Measurements from ENCODE around the gene ALDOB.

GRCh38 chr9:101424369-101425301, 10.9 kb downstream of the ALDOB start:
- RRBS = no CpG with 5 or more reads among the region's 6 CpGs

DNA sequence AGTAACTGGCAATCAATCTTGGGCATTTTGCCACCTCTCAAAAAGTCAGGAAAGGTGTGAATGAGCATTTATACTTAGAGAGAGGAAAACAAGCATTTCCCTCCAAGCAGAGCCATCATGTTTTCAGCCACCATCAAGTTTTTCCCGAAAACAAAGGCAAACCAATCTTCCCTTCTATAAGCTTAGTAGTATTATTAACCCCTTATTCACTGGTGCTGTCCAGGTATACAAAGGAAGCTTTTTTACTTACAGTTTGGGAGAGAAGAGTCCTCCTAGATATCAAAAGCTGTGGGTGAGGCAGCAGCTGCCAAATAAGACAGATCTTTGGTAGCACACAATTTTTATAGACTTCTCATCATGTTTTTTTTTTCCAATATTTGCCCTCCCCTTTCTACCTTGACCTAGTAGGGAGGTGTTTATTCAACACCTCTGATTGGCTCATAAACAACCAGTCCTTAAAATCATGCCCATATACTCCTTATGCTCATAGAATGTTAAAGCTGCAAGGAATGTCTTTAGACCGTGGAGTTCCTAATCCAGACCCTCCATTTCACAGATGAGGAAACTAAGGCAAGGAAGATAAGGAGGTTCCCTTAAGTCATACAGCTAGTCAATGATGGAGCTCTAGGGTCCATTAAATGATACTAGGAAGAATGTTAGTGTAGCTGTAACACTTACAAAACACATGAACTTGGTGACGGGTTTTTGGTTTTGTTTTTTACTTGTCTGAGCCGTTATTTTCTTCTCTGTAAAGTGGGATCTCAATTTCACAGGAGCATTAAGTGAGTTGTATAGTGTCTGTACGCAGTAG, at the start of gene ALDOB:
TSS of gene ALDOB (minus strand) at position 316 of the 811 bp plus-strand sequence.
- RRBS = no CpG with 5 or more reads among the region's 5 CpGs

DNA sequence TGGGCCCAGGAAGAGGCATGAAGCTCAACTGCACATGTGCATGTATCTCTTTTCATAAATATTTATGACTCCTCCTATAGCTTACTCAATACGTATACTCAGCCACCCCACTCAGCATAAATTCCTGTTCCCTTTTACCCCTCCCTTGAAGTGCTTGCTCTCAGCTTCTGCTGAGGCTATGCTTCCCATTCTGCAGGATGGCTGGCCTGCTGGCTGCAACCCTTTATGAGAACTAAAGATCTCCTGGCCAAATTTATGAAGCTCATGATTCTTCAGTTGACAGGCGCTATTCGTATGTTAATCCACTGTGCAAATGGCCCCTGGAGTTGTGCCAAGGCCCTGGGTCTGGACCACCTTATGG, 14.7 kb downstream of the PPP3R2 start:
- RRBS = no CpG with 5 or more reads among the region's 3 CpGs

DNA sequence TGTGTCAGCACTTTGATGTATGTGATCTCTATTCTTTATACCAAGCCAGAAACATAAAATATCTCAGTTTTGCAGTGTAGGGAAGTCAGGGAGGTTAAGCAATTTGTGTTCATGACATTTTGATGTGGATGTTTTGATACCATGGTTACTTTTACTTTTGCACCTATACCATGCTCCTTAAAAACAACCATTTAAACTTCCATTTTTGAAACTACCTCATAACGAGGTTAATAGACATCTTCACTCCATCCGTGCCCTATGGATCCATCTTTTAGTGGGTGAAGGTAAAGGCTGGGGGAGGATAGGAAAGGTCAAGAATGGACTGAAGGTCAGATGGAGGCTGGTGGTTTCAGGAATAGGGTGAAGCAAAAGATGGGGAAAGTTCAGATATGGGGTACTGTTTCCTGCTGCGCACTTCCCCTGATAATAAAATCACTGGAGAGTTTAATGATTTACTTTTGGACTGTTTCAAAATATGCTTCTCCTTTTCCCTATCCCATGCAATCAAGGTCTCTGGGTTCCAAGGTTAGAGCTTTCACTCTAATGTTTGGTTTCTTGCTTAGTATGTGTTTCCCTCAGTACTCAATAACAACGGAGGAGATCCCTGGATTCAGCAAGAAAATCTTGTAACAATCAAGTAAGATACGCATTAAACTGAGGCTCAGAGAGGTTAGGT, 10.7 kb upstream of the PPP3R2 start:
- RRBS = no CpG with 5 or more reads among the region's 5 CpGs

- RRBS = no CpG with 5 or more reads among the region's 16 CpGs
Measured at GRCh38 chr9:104816932-104817849, 53.3 kb downstream of the NIPSNAP3B start.

DNA sequence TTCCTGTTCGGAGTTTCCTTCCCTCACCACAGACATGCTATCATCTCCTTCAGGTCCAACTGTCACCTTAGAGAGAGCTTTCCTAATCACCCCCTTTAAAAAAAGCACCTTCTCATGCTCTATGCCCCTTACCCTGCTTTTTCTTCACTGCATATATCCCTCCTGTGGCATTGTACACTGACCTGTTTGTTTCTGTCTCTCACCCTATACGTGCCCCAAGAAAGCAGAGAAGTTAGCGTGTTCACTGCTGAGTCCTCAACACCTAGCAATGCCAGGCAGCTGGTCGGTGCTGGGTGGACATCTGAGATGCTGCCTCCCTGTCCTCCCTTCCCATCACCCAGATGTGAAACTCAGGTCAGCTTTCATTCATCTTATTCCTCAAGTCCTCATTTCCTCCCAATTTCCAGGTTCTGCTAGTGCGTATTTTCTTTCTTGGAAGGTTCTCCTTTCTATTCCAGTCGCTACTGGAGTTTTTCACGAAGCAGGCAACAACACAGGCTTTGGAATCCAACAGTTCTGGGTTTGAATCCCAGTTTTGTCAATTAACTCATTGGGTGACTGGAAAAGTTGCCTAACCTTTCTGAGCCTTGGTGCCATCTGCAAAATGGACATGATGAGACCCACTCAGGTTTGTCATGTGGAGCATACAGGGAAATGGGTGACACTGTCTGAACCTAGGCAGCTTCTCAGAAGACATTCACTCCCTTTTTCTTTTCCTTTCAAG, 79.2 kb downstream of the NIPSNAP3B start:
- RRBS = no CpG with 5 or more reads among the region's 7 CpGs

DNA sequence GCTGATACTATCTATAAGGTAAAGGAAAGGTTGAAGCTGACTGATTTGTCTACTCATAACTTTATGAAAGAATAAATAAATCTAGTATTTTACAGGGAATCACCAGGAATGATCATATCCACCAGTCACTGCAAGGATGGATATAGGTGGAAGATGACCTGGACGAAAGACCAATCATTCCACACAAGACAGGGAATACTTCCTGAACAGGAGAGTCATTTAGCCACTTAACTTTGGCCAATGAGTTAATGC, 60.4 kb downstream of the ABCA1 start:
- RRBS = no CpG with 5 or more reads among the region's 1 CpG

GRCh38 chr9:104889262-104890017, 38.5 kb downstream of the ABCA1 start:
- RRBS = no CpG with 5 or more reads among the region's 4 CpGs

- RRBS = no CpG with 5 or more reads among the region's 4 CpGs
Measured at GRCh38 chr9:104905848-104906367, 22.0 kb downstream of the ABCA1 start.

GRCh38 chr9:104906368-104907235, 21.4 kb downstream of the ABCA1 start:
- RRBS = no CpG with 5 or more reads among the region's 5 CpGs

GRCh38 chr9:104926323-104926457, 1.8 kb downstream of the ABCA1 start:
- RRBS = no CpG with 5 or more reads among the region's 4 CpGs

- RRBS = no CpG with 5 or more reads among the region's 14 CpGs
Measured at GRCh38 chr9:105257129-105258203, 13.0 kb downstream of the SLC44A1 start.

GRCh38 chr9:105383092-105383485, 64.7 kb upstream of the FSD1L start:
- RRBS = no CpG with 5 or more reads among the region's 3 CpGs

- RRBS = no CpG with 5 or more reads among the region's 13 CpGs
Measured at GRCh38 chr9:105581425-105581837, 23.5 kb downstream of the FKTN start.

- RRBS = no CpG with 5 or more reads among the region's 12 CpGs
Measured at GRCh38 chr9:105713219-105713873, 19.0 kb downstream of the TMEM38B start.

DNA sequence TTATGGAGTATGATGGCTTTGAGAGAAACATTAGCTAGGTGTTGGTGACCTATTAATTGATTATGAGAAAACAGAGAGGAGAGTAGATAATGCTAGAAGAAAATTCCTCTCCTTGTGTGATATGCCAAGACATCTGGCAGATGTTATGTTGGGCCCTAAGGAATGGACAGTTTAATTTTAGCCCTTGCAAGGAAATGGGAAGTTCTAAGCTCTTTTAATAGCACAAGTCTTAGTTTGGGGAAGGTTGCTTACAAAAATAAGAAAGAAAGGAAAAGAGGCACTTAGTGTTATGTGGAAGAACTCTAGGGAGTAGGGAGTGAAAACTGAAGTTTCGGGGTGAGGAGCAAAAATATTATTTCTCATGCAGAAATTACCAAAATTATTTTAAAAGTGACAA, 5.2 kb downstream of the ZNF462 start:
- RRBS = no CpG with 5 or more reads among the region's 1 CpG

DNA sequence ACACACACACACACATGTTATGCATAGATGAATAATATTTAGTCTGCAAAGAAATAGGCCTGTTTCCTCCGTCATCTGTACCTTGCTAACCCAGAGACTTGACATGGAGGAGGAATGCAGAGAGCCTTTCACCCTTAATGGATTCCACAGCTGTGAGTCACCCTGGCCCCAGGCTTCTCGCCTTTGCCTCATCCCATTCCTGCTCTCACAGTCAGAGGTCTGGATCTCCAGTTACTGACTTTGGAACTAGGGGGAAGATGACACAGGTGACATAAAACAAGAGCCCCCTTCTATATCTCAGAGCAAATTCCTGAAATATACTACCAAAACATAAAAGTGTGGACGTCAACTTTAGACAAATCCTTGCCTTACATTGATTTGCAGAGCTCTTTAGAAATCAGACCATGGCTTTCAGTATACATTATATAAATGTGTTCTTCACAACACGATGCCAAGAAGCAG, 29.8 kb downstream of the ZNF462 start:
- RRBS = no CpG with 5 or more reads among the region's 4 CpGs

- RRBS = no CpG with 5 or more reads among the region's 27 CpGs
Measured at GRCh38 chr9:106928985-106929946, 66.3 kb downstream of the ZNF462 start.

DNA sequence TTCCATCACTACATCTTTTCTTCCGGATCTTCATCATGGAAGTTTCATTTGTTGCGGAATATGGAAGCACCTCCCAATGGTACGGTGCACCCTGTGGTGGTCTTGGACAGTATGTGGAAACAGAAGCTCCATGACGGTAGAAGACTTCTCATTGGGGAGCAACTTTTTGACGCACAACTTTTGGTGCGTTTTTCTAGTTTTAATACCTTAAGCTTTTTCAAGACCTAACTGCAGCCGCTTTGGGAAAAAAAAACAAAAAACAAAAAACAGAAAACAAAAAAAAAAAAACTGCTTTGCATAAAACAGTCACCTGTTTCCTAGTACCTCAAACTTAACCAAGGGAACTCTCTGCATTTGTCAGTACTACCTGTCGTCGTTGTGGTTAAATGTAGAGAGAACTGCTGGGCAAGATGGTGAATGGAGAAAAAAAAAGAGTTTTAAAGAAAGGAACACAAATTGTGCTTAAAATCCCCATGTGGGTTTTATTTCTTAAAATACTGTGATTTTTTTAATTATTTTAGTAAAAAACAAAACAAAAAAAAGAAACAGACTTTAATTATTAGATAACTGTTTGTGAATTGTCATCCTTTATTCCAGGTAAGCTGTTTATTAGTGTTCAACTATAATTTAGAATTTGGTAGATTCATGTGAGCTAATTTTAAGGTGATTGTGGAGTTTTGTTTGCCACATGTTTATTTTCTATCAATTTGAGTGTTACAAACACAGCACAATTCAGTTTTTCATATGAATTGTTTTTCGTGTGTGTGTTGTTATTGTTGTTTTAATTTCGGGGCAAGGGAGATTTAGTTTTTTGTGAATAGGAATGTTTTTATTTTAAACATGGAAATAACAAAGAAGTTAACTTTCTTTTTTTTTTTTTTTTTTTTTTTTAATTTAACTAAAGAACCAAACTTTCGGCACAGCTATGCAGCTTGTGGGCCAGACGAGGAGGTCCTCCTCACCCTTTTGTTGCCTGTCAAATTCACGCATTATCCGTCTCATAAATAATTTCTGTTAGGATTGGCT, 148.6 kb downstream of the ZNF462 start:
- RRBS = no CpG with 5 or more reads among the region's 15 CpGs